Hepatocyte (in vitro differentiated cells and primary cell): ENCODE results near the gene LIPF.

DNA sequence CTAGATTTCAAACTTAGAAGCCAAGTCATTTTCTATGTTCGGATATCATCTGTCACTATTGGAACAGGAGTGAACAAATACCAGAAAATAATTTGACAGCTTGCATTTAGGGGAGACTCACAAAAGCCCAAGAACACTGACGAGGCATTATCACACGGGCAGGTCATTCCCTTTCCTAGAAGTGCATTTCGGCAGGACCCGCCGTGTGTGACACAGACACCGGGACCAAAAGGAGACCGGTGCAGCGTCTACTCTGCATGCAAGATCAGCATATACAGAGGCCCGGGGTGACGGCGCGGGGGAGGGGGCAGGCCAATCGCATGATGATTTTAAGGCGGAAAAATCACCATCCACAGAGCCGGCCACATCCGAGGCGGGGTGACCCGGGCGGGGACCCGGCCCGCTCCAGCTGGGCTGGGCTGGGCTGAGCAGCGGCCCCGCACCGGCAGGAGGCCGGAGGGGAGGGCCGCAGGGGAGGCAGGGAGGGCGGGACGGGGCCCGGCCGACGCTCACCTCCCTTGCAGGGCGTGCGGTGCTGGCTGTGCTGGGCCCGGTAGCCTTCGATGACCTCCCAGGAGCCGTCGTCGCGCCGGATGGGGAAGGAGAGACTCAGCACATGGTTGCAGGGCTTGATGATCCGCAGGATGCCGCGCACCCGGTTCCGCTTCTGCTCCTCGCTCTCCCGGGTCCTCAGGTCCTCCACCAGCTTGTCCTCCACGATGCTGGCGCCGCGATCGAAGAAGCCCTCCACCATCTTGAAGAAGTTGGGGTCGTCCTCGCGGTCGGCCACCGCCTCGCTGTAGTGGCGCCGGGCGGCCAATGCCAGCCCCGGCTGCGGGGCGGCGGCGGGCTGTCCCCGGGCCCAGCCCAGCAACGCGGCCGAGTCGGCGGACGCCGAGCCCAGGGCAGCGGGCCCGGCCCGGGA lies 569 bp downstream of the GLUD1 start:
- RAMPAGE, long total RNA, result no peak
- RRBS, result 2% methylated on average over 32 of the region's 78 CpGs

- RAMPAGE, long total RNA, result no peak
- RRBS, result no CpG with 5 or more reads among the region's 6 CpGs
Measured at GRCh38 chr10:87184421-87184995, 40.7 kb upstream of the NUTM2A start.

DNA sequence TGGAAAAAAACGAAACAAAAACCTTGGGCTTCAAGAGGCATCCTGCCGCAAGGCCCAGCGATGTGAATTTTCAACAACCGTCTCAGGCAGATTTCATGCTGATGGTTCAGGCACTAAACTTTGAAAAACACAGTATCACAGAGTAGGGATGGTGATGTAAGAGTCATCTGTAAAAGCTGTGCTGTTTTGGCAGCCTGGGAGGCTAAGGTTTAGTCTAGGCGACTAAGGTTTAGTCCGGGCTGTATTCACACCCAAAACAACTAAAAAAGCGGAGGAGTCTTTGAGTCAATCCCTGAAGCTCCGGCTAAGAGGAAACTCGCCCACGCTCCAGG lies 414 bp upstream of the MINPP1 start:
- RAMPAGE, long total RNA, result no peak
- RRBS, result 1% methylated on average over 4 of the region's 10 CpGs

DNA sequence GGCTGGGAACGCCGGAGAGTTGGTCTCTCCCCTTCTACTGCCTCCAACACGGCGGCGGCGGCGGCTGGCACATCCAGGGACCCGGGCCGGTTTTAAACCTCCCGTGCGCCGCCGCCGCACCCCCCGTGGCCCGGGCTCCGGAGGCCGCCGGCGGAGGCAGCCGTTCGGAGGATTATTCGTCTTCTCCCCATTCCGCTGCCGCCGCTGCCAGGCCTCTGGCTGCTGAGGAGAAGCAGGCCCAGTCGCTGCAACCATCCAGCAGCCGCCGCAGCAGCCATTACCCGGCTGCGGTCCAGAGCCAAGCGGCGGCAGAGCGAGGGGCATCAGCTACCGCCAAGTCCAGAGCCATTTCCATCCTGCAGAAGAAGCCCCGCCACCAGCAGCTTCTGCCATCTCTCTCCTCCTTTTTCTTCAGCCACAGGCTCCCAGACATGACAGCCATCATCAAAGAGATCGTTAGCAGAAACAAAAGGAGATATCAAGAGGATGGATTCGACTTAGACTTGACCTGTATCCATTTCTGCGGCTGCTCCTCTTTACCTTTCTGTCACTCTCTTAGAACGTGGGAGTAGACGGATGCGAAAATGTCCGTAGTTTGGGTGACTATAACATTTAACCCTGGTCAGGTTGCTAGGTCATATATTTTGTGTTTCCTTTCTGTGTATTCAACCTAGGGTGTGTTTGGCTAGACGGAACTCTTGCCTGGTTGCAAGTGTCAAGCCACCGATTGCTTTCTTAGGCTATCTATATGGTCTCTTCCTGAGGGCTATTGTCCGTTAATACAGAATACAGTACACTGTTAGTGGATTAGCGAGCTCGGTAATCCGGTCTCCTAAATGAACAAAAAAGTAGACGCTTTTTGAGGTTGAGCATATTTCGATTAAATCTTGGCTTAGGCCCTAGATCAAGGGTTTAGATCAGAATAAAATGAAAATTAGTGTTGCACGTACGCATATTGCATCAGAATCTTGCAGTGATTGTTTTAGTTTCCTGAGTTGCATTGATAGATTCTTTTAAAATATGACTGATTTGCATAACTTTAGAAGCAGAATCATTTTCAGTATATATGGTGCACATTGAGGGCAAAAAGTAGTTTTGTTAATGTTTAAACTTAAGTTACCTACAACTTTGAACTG lies 982 bp downstream of the PTEN start:
- RAMPAGE, long total RNA, result no peak
- RRBS, result no CpG with 5 or more reads among the region's 53 CpGs

DNA sequence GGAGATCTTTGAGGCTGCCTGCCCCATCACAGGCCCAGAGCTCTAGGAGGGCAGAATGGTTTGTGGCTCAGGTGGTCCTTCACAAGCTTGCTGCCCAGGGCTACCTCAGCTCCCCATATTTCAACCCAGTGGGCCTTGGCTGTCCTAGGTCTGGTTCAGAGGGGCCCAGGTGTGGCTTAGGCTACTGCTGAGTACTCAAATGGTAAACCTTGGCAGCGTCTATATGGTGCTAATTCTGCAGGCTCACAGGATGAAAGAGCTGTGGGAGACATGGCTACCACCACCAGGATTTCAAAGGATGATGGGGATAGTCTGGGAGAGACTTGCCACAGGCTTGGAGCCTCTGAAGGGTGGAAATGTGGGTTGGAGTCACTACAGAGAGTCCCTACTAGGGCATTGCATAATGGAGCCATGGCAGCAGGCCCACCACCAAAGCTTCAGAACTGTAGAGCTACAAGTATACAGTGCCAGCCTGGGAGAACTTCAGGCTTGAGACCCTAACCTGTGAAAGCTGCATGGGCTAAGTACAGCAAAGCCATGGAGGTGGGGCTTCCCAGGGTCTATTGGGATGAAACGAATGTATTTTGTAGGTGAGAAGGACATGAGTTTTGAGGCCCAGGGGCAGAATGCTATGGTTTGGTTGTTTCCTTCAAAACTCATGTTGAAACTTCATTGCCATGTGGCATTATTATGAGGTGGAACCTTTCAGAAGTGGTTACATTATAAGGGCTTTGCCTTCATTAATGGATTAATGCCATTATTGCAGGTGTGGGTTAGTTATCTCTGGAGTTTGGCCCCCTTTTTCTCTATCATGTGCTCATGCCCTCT lies 24.5 kb downstream of the PTEN start:
- RAMPAGE, long total RNA, result no peak
- RRBS, result no CpG with 5 or more reads among the region's 2 CpGs

DNA sequence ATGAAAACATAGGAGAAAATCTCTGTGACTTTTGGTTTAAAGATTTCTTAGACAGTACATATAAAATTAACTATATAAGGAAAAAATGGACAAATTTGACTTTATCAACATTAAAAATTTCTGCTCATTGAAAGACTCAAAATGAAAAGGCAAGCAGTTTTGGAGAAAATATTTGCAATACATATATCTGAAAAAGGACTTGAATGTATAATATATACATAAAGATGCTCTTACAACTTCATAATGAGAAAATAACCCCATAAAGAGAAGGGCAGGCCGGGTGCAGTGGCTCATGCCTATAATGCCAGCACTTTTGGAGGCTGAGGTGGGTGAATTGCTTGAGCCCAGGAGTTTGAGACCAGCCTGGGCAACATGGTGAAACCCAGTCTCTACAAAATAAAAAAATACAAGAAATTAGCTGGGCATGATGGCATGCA lies 56.8 kb downstream of the PTEN start:
- RAMPAGE, long total RNA, result no peak
- RRBS, result no CpG with 5 or more reads among the region's 1 CpG

DNA sequence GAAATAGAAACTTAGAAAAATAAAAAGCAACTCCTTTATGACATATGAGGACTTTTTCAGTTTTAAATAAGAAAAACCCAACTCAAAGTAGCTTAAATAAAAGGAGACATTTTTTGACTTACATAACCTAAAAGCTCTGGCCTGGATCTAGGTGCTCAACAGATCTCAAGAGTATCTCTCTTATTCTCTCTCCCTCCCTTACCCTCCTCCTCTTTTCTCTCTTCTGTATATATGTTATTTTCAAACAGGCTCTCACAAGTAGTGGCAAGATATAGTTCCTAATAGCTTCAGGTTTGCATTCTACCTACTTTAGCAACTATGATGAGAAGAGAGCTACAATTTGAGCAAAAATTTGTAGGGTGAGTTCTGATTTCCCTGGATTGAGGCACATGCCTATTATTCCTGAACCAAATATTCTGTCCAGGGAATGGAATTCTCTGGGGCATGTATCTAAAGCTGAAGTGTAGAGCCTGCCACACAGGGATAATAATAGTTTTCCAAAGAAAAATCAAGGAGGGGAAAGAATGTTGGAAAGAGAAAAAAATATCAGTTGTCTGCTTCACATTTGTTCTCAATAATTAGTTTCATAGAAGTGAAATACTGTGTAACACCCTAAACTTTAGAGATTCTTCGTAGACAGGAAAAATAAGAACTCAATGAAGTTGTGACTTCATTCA lies 77.4 kb downstream of the PTEN start:
- RAMPAGE, long total RNA, result no peak
- RRBS, result no CpG with 5 or more reads among the region's 1 CpG

- RAMPAGE, long total RNA, result no peak
- RRBS, result no CpG with 5 or more reads among the region's 3 CpGs
Measured at GRCh38 chr10:88065025-88065630, 201.7 kb downstream of the PTEN start.

- RAMPAGE, long total RNA, result no peak
- RRBS, result no CpG with 5 or more reads among the region's 3 CpGs
Measured at GRCh38 chr10:88080049-88080582, 216.7 kb downstream of the PTEN start.

DNA sequence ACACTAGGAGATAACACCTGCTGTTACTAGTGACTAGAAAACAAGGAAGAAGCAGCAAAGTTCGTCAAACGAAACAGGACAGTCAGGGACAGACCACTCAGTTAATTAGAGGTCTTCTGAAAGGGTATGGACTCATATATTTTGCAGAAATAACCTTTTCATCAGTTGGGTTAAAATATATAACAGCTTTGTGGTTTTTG lies 353.7 kb downstream of the PTEN start:
- RAMPAGE, long total RNA, result no peak
- RRBS, result no CpG with 5 or more reads among the region's 2 CpGs

- RAMPAGE, long total RNA, result no peak
- RRBS, result no CpG with 5 or more reads among the region's 4 CpGs
Measured at GRCh38 chr10:88545249-88545736, 37.8 kb downstream of the RNLS start.

DNA sequence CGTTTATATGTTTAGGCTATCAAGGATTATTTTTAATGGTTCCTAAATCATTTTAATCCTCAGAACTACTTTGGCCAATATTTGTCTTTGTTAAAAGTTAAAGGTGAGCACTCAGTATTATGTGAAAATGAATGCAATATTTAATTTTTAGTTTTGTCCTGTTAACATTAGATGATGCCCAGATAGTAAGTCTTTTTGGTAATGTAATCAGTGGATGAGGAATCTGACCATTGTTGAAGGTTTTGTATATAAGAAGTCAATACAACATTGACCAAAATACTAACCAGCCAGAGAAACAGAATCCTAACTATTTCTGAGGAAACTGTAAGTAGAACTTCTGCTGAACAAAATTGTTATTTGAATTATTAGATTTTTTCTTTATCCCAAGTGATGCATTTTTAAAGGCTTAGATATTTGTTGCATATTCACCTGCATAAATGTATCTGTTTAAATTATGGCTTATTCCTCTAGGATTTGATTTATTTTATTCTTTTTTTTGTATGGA lies at the start of gene LIPF:
TSS of gene LIPF (plus strand) at position 275 of the 505 bp plus-strand sequence.
- RAMPAGE, long total RNA, result no peak
- RRBS, result no CpG with 5 or more reads among the region's 1 CpG

DNA sequence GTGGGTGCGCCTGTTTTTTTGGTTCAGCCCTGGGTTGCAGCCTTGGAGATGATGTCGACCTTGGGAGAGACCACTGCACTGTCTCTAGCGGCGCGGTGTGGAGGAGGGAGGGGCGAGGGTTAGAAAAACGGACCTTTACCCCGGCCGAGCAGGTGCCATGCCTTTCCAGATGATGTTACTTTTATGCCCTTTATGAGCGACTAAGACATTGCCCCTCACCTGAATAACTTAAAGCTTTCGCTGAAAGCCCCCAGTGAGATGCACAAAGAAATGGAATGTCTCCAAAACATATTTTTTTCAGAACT lies 863 bp downstream of the STAMBPL1 start:
- RAMPAGE, long total RNA, result no peak
- RRBS, result no CpG with 5 or more reads among the region's 11 CpGs

DNA sequence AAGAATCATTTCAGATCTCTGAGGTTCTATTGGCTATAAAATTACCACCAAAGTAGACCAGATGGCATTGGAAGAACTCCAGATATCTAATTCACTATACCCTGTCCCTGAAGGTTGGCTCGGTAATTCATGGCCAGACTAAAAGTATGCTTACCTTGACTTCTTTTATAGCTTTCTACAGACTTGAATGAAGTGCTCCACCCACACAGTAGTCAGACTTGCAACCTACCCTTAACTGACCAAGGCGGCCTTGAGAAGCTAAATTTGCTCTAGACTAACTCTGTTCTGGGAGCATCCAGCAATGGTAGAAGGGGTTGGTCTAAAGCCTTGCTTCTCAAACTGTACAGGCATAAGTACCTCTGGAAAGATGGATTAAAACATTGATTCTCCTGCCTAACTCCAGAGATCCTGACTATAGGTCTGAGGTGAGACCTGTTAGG lies 23.9 kb downstream of the STAMBPL1 start:
- RAMPAGE, long total RNA, result no peak
- RRBS, result no CpG with 5 or more reads among the region's 2 CpGs

DNA sequence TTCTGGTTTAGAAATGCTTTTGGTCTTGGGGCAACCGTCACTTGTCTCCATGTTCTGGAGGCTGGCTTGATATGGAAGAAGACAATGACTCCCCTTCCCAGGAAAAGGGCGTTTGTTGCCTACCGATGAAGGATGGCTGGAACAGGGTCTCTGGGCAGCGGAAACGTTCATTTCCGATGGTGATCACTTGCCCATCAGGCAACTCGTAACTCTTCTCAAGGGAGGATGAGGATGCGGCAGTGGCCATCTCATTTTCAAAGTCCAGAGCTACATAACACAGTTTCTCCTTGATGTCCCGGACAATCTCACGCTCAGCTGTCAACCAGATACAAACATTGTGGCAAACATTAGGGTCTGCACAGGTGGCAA lies 13.2 kb downstream of the ACTA2 start:
- RAMPAGE, long total RNA, result no peak
- RRBS, result no CpG with 5 or more reads among the region's 10 CpGs

GRCh38 chr10:88953422-88953919 lies 898 bp upstream of the ACTA2 start:
- RAMPAGE, long total RNA, result no peak
- RRBS, result no CpG with 5 or more reads among the region's 8 CpGs

DNA sequence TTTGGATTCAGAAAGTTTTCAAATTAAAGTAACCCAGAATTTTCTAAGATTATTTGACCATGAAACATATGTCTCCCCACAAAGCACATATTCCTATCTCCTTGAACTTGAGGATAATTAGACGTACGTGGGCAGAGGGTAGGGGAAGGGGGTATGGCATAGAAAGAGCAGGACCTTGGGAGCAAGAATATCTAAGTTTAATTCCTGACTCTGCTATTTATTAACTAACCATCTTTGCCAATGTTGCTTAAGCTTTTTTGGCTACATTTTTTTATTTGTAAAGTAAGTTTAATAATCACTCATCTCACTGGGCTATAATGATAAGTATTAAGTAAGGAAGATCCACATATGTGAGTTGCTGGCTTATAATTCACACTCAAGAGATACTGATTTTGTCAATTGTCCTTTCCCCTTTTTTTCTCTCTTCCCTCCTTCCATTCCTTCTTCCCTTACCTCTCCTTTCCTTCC lies 1.7 kb upstream of the FAS start:
- RAMPAGE, long total RNA, result no peak
- RRBS, result no CpG with 5 or more reads among the region's 2 CpGs

- RAMPAGE, long total RNA, result no peak
- RRBS, result no CpG with 5 or more reads among the region's 6 CpGs
Measured at GRCh38 chr10:88991940-88992211, 1.3 kb downstream of the FAS start.

DNA sequence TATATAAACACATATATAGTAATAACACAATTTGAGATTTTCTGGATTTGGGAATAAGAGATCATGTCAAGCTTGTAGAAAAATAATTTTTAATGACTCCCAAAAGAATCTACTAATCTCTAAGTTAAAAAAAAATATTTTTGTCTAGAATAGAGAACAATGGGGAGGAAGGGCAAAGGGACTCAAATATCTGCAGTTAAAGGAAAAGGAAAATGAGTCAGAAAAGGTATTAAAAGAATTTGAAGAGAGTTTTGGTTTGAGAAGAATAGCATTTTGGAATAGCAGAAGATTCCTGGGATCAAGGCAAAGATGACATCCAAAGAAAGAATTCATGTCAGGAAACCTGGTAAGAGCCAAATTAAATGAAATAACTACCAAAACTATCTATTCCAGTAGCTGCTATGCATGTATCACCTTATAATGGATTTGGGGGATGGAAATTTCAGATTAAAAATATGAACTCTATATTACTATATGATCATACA lies 91.9 kb downstream of the CH25H start:
- RAMPAGE, long total RNA, result no peak

GRCh38 chr10:89342461-89343215 lies 14.8 kb downstream of the IFIT3 start:
- RAMPAGE, long total RNA, result no peak
- RRBS, result no CpG with 5 or more reads among the region's 2 CpGs